Retinal pigment epithelial cell (primary cell): Measurements from ENCODE around the gene SMYD3.

DNA sequence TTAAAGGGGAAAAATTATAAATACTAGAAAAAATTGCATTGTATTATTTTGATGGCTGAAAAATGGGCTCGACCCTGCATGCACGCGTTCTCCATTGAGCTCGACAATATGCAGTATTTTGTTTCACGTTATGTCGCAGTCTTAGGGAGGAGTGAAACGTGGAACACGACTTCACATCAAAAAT lies 913 bp upstream of the COX20 start:
- RRBS: no CpG with 5 or more reads among the region's 8 CpGs

DNA sequence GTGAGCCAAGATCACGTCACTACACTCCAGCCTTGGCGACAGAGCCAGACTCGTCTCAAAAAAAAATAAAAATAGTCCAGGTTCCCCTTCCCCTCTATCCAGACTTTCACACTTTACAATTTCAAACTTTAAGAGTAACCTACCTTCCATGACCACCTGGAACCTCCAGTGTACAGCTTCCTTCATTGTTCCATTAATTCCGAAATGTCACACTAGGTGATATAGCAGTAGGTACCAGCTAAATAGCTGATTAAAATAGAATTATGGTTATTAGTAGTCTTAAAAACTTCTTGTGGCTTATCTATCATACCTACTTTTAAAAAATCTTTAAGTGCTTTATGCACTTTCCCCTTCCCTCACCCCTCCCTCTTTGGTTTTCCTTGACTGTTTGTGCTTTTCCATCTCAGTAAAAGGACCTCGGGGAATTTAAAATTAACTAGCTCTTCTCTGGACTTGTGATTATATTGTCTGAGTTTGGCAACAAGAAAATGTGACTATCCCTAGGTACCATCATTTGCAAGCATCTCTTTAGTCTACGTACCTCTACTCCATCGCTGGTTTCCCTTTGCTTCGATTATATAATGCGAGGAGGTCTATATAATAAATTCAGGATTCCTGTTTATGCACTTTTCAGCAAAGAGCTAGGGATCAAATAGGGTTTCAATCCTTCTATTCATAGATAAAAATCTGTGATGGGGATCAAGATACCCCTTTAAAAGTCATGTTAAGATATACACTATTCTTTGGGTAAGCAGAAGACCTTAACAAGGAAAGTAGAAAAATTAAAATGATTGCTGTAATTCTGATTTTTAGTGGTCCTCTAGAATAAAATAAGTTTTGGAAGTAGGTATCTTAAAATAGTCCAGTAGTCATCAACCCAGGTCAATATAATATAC lies 11.3 kb downstream of the COX20 start:
- RRBS: no CpG with 5 or more reads among the region's 9 CpGs

DNA sequence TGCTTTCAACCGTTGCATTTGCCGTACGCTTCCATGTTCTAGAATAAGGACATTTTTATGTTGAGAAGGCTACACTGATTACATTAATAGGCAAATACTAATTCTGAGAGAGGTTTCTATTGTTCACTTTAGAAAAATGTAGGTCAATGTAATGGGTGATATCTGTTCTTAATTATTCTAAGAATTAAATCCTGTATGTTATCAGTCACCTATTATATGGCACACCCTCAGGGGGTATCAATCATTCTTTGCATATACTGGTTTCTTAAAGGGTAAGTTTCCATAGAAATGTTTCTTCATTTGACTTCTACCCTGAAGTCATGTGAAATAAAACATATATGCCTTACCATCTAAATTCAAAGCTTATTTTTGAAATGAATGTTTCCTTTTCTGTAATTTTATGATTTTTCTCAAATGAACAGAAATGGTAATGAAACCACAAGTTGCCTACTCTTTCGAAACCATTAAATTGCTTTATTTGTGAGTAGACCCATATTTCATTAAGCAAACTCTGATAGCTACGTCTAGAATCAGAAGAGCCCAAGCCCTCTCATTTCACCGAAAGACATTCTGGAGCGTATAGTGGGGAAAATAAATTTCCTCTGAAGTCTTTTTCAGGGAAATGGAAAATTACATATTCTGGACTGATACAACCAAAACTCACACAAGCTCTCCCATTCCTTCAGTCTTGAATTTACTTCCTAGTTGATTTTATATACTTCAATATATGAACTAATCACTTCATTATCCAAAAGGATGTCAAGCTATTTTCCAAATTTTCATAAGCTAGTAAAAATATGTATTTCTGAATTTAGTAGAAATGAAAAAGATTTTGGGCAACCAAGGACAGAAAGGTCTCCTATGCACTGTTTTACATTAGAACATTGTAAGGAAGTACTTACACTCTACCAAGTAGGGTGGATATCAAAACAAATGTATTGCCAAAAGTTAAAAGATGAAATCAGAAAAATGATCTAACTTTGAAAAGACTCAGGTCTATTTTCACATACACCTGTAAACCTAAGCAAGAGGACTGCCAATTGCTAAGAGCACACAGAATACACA lies 12.4 kb downstream of the COX20 start:
- RRBS: no CpG with 5 or more reads among the region's 7 CpGs

GRCh38 chr1:244857975-244859146 lies 6.0 kb downstream of the HNRNPU start:
- RRBS: no CpG with 5 or more reads among the region's 10 CpGs

DNA sequence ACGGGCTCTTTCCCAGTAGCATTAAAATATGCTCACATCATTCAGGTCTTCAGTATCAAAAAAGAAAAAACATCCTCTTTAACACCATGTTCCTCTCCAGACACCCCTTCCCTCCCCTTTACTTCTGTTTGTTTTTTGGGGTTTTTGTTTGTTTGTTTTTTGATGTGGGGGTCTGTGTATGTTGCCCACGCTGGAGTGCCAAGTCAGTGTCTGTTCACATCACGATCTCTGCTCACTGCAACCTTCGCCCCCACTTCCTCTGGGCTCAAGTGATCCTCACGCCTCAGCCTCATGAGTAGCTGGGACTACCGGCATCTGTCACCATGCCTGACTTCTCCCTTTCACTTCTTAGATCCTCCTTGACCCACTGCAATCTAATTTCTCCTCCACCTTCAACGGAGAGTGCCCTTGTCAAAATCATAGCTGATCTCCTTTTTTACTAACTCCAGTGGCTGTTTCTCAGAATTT lies 84.6 kb downstream of the EFCAB2 start:
- RRBS: no CpG with 5 or more reads among the region's 7 CpGs

DNA sequence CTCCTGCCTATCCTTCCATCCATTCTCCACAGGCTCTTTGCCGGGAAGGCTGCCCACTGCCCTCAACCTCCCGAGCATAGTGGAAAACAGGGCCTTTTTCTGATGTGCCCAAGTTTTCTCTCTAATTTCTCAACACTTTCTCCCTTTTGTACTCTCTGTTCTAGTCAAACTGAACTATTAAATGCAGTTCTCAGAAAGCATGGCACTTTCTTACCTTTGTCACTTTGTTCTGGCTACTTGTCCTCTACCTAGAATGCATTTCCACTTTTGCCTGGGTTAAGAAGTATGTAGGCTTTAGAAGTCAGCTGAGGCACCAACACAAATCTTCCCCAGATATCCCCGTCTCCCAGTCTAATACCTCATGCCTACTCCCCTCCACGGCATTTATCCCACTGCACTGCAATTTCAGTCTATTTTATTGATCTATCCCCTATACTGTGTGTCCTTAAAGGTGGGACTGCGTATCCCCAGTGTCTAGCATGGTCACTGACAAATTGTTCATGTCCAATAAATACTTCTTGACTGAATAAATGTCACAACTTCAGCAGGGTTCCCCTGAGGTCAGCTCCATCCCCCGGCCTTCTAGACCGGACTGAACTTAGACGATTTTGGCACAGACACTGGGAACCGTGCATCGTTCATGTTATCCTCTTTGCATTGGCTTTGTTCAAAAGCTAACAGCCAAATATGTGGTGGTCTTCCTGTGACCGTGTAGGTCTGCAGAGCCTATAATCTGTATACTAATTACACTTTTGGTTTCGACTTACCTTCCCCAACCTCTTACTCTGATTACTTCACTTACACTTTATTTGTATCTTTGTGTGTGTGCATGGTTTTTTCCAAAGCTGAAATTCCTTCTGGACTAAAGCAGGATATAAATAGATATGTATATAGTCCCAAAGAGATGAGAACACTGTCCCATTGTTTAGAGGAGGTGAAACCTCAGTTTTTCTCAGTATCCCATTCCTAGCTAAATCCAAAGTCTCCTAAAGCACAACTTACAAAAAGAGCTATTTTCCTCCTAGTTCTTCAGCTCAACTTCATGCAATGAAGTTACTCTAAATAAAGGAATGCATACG lies 442.6 kb downstream of the SMYD3 start:
- RRBS: no CpG with 5 or more reads among the region's 13 CpGs

- RRBS: no CpG with 5 or more reads among the region's 7 CpGs
Measured at GRCh38 chr1:246103180-246104375, 403.5 kb downstream of the SMYD3 start.

- RRBS: no CpG with 5 or more reads among the region's 6 CpGs
Measured at GRCh38 chr1:246176106-246176617, 330.9 kb downstream of the SMYD3 start.

DNA sequence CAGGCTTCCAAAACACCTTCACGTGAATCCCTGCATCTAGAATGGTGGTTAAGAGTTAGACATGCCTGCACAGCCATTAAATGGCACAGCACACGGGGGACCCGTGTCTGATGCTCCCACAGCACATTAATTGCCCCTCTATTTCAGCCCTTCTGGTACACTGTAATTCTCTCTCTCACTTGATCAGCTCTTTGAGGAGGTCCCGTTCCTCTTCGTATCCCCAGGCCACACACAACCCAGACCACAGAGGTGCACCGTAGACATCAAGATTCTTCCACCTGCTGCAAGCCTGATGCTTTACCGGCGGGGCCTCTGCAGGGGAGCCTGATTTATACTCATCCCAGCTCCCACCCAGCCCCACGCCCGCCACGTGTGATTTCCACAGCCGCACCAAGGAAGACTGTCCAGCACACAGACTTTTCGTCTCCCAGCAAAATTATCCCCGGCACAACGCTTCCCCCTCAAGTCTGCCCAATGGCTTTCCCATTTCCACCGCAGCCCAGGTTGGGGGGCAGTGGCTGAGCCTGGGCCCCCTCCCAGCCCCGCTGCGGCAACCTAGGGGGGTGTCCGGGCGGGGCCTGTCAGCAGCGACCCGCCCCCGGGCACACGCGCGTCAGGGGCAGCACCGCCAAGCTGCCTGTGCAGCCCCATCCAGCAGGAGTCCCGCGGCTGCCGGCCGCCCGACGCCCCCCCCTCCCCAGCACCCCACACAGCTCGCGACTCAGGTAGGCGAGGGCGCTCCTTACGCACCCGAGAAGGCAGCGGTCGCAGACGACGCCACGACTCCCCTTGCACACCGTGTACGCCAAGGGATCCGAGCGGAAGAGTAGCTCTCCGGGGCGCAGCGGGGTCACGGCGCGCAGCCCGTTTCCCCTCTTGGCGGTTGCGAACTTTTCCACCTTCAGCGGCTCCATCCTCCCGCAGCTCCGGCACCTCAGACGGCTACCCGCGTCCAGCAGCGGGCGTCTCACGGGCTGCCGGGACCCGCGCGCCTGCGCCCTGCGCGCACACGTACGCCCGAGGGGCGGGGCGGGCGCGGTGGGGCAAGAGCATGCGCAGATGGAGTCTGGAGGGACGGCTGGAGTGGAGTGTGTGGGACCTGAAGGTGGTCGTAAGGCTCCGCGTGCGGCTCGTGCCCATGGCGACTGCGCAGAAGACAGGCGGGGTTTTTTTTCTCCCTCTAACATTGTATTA lies at the start of gene SMYD3:
SMYD3 (minus strand) TSS at position 976 of the 1,194 bp plus-strand sequence.
- RRBS: 1% methylated on average over 17 of the region's 90 CpGs

DNA sequence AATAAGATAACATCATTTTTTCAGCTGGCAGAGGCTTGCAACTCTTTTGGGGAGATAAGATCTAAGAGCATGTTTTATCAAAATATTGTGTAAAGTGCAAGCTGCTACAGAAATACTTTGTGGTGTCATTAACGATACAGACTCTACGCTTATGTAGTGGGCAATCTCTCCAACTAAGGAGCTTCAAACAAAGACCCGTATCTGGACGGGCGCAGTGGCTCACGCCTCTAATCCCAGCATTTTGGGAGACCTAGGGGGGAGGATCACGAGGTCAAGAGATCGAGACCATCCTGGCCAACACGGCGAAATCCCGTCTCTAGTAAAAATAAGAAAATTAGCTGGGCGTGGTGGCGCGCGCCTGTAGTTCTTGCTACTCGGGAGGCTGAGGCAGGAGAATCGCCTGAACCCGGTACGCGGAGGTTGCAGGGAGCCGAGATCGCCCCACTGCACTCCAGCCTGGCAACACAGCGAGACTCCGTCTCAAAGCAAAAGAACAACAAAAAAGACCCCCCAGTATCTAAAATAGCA lies 768 bp downstream of the TFB2M start:
- RRBS: no CpG with 5 or more reads among the region's 24 CpGs

DNA sequence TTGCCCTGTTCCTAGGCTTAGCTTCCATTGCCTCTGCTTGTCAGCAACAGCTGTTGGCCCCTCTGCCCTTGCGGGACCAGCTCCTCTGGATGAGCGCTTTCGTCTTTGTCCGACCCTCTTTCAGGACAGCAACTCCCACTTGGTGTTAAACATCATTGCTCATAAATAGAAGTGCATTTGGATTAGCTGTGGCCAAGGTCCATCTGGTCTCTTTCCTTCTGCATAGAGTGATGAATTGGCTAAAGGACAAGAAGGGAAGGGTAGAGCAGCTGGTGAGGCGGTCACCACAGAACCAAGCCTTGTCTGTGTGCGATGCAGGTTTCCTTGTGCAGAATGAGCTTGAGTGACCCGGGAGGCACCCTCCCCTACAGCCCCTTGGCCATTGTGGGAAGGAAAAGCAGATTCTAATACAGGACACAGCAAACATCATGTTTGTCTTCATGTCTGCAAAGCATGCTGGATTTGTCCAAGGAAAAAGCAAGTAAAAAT lies 43.4 kb upstream of the SCCPDH start:
- RRBS: no CpG with 5 or more reads among the region's 7 CpGs

DNA sequence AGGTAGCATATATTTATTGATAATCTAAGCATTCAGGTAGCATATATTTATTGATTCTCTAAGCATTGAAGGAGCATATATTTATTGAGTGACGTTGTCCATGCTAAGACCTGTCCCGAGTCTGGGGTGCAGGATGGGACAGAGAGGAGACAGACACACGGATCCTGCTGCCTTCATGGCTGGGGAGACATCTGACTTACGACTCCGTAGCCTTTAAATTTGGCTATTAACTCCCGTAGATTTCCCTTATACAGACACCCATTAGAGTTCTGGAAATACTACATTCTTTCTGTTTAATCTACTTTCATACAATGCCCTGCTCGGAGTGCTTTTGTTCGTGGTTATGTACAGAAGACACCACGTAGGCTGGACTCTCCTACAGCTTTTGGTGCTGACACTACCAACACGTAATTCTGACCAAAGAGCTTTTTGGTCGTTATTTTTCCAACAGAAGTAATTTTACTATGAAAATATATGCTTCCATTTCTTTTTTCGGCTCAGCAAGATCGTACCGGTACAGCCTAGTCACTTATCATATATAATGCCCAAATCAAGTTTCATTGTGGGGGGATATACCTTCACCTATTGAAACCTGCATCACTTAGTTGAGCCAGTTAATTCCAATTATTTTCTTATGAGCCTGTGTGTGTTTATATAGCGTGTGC lies 1.2 kb downstream of the SCCPDH start:
- RRBS: no CpG with 5 or more reads among the region's 15 CpGs

- RRBS: 91% methylated on average over 2 of the region's 16 CpGs
Measured at GRCh38 chr1:246775604-246776123, 51.5 kb downstream of the SCCPDH start.

GRCh38 chr1:246786515-246787204 lies 62.5 kb downstream of the SCCPDH start:
- RRBS: 95% methylated on average over 5 of the region's 16 CpGs

GRCh38 chr1:246794766-246795167 lies 70.6 kb downstream of the SCCPDH start:
- RRBS: 75% methylated on average over 5 of the region's 9 CpGs

DNA sequence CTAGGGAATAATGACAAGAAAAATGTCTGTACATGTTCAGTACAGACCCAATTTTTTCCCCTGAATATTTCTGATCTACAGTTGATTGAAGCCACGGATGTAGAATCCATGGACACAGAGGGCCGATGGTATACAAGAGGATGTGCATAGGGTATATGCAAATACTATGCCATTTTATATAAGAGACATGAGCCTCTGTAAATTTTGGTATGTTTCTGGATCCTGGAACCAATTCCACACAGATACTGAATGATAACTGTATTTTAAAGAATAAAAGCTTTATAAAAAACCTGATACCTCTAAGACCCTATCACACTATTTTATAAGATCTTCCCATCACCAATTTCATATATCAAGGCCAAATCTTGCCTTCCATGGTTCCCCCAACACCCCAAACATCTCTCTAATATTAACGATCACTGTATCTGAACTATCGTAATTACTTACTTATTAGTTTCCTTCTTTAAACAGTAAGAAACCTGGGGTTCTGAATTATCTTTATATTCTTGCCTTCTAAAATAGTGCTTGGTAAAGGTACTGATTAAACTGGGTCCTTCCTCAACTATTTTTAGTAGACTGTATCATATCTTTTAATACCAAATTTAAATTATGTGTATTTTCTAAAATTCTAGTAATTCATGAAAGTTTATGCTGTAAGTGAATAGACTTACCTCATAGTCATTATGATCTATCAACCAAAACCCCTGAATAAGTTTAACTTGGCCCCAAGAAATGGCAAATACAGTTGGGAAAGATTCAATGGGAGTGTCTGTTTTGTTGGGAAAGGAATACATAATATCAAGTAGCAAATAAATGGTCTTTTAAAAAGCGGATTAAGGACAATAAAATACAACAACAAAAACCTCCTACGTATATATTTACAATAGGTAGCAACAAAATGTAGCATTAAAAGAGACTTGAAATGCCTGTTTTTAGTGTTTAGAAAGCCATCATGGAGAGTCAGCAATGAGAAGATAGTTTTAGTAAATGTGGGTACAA lies 44.9 kb downstream of the AHCTF1 start:
- RRBS: no CpG with 5 or more reads among the region's 6 CpGs

DNA sequence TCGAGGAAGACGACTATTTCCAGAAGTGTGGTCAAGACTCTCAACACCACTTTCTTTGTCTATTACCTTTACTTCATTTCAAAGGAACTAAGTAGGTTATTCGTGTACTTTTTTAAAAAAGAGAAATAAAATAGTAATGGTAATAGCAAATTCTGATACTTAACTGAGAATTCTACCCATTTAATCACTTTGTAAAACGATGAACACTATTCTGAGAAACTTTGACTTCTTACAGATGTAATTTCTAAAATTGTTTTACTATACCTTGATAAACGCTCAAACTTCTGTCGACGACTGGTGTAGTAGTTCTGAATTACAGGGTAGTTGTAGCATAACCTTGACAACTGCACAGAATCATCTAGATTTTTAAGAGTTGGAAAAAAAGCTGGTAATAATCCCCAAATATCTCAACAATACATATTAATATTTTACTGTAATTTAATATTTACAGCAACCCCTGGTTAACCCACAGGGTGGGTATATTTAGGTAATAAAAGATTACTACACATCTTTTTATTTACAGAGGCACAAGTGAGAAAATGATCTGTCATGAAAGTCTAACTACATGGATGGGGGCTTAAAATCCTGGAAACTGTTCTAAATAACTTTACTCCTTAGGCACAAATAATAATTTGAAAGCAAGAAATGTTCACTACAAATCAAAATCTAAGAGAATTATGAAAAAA lies 41.9 kb downstream of the AHCTF1 start:
- RRBS: no CpG with 5 or more reads among the region's 7 CpGs

GRCh38 chr1:246907426-246908056 lies 24.2 kb downstream of the AHCTF1 start:
- RRBS: no CpG with 5 or more reads among the region's 1 CpG

DNA sequence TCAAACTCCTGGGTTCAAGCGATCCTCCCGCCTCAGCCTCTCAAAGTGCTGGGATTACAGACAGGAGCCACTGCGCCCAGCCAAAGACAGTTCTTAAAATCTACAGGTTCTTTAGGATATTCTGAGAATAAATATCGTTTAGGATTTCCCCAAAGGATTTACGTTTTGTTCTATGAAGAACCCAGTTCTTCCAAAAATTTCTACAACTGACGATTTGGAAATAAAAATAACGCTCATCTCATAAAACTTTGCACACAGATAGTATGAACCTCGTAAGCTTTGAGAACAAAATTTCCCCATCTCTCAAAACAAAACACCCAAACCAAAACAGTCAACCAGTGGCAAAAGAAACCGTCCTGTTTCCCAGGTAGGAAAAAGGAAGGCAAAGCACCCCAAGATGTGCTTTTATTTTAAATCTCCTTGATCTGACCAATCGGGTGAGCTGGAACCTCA lies 1.1 kb downstream of the AHCTF1 start:
- RRBS: no CpG with 5 or more reads among the region's 10 CpGs

GRCh38 chr1:246932218-246932507 lies 415 bp upstream of the AHCTF1 start:
- RRBS: under 1% methylated on average over 10 of the region's 21 CpGs